Right atrium auricular region (tissue), 2 donors: ENCODE results near the gene FAM178B.

DNA sequence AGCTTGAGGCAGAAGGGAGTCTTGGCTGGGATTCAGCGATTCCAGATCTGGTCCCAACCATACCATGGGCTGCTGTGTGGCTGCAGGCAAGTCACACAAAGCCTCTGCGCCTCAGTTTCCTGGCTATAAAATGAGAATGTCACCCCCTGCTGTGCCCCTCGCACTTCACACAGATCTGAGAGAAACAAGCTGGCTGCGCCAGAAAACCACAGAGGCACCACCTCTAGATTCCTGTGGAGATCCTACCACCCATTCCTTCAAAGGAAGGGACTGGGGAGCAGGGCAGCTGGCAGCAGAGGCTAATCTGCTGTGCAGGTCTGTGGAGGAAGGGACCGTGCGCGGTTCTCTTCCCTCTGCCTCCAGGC is 19.8 kb downstream of the NEURL3 start:
- PRO-cap: no peak
- RAMPAGE, long total RNA, 2 experiments: no peak in any of the 2 experiments

- PRO-cap: unidirectional peak, minus-strand start at chr2:96486879
- RAMPAGE, long total RNA, 2 experiments: no peak in any of the 2 experiments
Measured at GRCh38 chr2:96486690-96487117, 18.5 kb downstream of the NEURL3 start.

- PRO-cap: bidirectional peak, plus-strand start at chr2:96537278, minus-strand start at chr2:96537351
- RAMPAGE, long total RNA, 2 experiments: no peak in any of the 2 experiments
Measured at GRCh38 chr2:96537006-96537795, 649 bp downstream of the ARID5A start.

- PRO-cap: bidirectional peak, plus-strand start at chr2:96538853, minus-strand start at chr2:96538685
- RAMPAGE, long total RNA, 2 experiments: no peak in any of the 2 experiments
Measured at GRCh38 chr2:96538616-96539004, 2.1 kb downstream of the ARID5A start.

GRCh38 chr2:96546947-96547212 is 10.3 kb downstream of the ARID5A start:
- PRO-cap: no peak
- RAMPAGE, long total RNA, 2 experiments: no peak in any of the 2 experiments

GRCh38 chr2:96553419-96554364 is 17.1 kb downstream of the ARID5A start:
- PRO-cap: no peak
- RAMPAGE, long total RNA, 2 experiments: no peak in any of the 2 experiments

DNA sequence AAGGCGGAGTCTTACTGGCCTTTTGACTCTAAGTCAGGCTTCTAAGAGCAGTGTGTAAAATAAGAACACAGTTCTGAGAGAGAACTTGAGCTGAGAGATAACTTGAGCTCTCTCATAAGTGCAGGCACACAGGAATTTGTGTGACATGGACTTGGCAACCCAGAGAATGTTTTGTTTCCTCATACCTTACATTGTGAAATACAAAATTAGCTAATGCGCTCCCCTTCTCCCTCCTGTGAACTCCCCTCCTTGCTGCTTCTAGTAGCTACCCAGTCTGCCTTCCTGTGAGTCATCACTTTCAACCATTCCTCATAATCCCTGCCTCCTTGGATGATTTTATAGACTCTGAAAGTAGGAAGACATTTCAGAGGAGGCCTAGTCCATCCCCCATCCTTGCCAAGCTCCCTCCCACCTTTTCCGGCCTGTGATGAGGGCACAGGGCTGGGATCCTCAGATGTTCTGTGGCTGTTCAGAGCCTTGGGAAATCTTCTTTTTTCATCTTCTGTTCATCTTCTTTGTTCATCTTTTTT is 22.6 kb downstream of the FER1L5 start:
- PRO-cap: no peak
- RAMPAGE, long total RNA, 2 experiments: no peak in any of the 2 experiments

- PRO-cap: no peak
- RAMPAGE, long total RNA, 2 experiments: no peak in any of the 2 experiments
Measured at GRCh38 chr2:96759347-96759948, 1.3 kb upstream of the CNNM4 start.

DNA sequence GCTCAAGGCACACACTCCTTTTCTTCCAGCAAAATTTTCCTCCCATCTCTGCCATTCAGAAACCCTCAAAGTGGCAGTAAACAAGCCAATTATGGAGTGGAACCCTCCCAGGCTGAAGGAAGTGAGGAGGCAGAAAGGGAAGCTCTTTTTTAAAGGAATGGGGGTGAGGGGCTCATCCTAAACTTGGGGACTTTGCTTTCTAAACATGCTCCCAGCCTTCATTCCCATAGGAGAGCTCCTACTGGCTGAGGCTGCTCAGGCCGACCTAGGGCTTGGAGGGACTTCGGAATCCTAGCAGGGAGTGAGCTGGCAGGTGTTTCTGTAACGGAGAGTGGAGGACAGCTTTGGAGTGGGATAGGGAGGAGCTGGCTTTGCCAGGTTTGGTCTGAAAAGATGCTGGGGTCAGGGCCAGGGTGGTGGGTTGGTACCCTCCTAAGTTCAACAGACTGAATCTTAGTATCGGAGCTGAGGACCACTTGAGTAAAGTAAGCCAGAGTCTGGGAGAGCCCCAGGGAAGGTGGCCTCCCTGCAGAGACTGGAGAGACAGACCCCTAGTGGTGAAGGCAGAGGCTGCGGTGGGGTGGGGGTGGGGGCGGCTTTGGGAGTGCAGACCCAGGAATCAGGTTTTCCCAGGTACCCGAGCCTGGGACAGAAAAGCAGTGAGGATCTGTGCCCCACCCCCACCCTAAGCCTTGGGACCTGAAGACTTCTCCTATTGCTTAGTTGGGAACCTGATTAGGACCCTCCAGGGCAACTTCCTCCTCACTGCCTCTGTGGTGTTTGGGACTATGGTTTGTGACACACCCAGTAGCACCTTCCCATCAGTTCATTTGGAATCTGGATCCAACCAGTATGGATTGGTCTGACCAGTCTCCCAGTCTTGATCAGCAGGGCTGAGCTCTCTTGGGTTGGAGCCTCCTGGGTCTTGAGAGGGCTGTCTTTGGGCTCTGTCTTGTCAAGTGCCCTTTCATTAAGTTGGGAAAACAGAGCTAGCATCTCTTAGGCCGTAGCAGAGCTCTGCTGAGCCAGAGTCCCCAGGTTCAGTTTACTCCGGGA is 2.9 kb downstream of the CNNM4 start:
- PRO-cap: no peak
- RAMPAGE, long total RNA, 2 experiments: no peak in any of the 2 experiments

GRCh38 chr2:96766778-96767129 is 6.1 kb downstream of the CNNM4 start:
- PRO-cap: no peak
- RAMPAGE, long total RNA, 2 experiments: no peak in any of the 2 experiments

GRCh38 chr2:96792655-96793222 is 23.3 kb upstream of the CNNM3 start:
- PRO-cap: no peak
- RAMPAGE, long total RNA, 2 experiments: no peak in any of the 2 experiments

DNA sequence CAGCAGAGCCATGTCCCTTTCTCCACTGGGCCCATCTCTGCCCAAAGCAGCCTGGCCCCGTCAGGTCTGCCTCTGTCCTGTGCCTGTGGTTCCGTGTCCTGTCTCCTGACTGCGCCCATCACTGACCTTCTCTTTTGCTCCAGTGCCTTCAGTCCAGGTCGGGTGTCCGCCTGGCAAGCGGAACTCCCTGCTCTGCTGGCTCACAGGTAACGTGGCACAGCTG is 15.2 kb upstream of the CNNM3 start:
- PRO-cap: no peak
- RAMPAGE, long total RNA, 2 experiments: no peak in any of the 2 experiments

DNA sequence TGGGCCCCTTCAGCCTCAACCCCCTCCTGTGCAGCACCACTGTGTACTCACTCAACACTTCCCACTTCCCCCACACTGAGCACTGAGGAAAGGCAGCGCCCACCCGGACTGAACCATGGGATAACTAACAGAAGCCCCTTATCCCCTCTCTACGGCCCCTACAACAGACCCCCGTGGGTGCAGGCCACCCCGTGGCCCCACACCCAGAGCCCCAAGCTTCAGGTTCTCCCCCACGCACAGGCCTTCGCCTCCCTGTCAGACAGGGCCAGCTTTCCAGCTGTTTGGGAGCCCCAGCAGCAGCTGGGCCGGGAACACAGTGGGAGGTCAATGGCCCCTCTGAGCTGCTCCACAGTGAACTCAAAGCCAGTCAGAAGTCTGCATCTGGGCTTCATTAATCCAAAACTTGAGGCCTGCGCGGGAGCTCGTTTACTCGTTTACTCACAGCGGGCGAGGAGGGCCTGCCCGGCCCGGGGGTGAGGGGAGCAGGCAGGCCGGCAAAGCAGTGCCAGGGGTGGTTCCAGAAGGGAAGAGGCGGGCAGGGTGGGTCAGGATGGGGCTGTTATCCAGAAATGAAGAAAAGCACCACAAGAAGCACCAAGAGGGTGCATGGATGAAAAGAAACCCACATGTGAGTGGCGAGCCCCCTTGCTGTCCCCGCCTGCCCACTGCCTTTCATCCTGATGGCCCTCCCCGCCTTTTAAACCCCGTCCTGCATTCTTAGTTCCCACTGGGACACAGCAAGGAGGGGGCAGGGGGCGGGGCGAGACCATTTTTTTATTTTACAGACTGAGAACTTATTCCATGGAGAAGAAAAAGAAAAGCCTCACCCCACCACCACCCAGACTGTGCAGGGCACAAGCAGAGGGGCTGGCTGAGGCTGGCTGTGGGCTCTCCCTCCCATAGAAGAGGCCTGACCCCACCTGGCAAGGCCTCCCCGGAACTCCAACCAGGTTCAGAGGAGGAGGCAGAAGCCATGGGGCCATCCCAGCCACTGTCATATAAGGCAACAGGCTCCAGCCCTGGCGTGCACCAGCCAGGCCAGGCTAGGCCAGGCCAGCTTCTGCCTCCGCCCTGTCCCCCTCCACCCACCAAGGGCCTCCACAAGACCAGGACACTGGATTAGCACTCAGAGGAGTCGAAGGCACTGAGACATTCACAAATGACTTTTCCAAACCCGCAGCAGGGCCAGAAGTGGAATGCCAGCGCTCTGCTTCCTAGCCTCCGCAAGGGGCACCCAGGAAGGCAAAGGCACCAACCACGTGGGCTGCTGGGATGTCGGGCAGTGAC is 37.1 kb upstream of the SEMA4C start:
- PRO-cap: bidirectional peak, plus-strand start at position 841 of the sequence, minus-strand start at position 673 of the sequence; bidirectional peak, plus-strand start at position 1,185 of the sequence, minus-strand start at position 1,062 of the sequence
- RAMPAGE, long total RNA, 2 experiments: no peak in any of the 2 experiments

DNA sequence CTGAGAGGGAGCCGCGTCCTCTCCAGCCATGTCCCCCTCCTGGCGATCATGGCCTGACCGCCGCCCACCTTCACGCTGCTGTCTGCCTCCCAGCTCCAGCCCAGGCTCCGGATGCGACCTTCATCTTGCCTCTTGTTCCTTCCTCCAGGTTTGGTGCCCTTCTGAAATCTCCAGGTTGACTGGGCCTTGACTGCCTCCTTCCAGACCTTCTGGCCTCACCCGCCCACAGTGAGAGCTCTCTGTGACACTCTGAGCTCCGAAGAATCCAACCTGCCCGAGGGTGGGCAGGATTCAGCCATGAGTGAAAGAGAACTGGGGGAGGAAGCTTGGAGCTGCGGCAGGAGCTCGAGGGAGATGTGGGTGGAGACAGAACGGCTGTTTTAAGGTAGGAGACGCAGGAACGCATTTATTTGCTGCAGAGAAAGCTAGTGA is 42.8 kb upstream of the SEMA4C start:
- PRO-cap: no peak
- RAMPAGE, long total RNA, 2 experiments: no peak in any of the 2 experiments

DNA sequence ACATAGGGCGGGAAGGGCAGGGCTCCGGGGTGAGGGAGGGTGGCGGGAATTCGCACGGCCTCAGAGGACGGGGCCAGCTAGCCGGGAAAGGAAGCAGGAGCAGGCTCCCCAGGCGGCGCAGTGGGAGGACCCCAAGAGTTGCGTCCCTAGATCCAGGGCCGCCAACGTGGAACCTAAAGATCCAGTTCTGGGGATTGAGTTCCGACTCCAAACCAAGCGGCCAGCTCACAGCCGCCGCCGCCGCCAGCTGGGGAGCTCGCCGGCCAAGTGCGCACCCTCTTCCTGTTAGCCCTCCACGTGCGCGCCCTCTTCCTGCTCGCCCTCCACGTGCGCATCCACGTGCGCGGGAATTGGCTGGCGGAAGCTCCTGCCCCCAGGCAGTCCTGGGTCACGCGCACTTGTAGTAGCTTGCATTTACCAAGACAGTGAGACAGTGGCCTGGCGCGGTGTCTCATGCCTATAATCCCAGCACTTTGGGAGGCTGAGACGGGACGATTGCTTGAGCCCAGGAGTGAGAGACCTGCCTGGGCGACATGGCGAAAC is at the start of gene FAM178B:
FAM178B (minus strand) TSS at position 271 of the 543 bp plus-strand sequence.
- PRO-cap: no peak
- RAMPAGE, long total RNA, 2 experiments: no peak in any of the 2 experiments

DNA sequence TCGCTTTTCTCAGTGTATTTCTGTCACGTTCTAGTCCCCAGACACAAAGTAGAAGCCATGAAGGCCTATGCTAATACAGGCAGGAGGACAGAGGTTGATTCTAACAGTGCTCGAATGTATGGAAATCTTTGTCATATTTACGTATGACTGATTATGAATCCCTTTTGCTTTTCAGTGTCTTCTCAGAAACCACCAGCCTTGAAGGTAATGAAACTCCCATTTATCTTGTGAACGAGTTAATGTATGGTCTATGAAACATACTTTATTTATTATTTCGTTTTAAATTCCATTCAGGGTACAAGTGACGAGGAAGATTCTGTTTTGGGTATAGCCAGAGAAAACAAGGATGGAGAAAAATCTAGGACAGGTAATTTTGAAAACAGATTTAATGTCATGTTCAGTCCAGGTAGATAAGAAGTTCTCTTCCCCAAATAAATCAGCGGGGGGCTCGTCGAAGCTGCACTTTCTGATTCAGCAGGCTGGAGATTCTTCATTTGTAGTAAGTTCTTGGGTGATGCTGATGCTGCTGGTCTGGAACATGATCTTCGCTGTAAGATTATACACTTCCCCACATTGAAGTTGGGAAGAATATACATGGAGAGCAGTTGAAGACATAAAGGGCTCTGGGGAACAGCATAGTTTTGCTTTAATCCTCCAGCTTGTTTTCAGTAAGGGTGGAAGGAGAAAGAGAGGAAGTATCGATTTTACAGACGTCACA is 89.2 kb downstream of the ANKRD36 start:
- PRO-cap: no peak
- RAMPAGE, long total RNA, 2 experiments: no peak in any of the 2 experiments

- PRO-cap: no peak
- RAMPAGE, long total RNA, 2 experiments: no peak in any of the 2 experiments
Measured at GRCh38 chr2:97552786-97553278, 36.8 kb downstream of the ANKRD36B start.

DNA sequence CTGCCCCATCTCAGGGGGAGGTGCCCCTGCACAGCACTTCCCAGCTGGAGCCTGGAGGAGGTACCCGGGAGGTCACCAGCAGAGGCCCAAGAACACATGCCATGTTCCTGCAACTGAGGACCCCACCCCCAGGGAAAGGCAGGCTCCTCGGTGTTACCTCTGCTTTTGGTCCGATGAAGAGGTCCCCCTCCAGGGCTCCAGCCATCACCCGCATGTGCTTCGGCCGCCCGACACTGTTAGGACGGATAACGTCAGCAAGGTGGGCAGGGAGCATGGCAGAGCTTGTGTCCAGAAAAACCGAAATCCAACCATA is 3.5 kb downstream of the ACTR1B start:
- PRO-cap: no peak
- RAMPAGE, long total RNA, 2 experiments: no peak in any of the 2 experiments

DNA sequence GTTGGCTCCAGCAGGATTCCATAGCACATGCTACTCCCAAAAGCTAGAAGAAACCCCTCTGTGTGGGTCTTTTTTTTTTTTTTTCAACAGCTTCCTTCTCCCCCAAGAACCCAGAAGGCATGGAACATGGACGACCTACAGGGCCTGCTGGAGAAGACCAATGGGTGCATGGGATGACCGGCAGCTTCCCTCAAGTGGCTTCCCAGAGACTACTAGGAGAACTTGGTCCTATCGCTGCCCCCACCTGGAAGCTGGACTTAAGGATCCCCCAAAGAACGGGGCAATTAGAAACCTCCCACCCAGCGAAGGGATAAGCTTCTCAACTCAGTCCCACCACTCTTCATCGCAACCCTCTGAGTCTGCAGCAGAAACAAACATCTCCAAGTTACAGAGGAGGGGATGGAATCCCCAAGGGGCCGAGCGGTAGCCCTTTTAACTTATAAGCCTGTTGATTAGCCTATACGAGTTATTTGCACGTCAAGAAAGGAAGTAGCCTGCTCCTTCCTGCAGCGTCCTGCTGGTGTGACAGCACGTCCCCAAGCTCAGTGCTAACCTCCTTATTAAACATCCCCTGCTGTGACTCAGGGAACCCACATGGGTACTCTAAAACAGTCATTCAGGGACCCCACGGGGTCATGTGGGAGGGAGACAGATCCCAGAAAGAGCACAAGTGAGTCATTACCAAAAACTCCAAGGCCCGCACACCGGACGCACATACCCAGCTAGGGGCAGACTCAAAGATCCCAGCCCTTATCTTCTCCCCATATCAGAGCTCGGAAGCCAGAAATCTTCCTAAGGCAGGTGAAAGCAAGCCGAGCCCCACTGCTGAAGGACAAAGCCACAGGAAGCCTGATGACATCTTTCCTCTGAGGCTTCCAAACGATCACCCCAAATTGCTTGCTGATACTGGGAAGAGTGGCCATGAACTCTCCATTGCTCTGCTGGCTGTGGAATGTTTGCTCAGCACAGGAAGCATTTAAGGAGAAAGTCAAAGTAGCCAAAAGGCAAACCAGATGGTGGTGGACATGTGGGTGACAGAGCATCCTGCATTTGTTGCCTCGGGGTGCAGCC is 1.2 kb downstream of the ACTR1B start:
- PRO-cap: bidirectional peak, plus-strand start at position 678 of the sequence, minus-strand start at position 524 of the sequence
- RAMPAGE, long total RNA, 2 experiments: no peak in any of the 2 experiments

GRCh38 chr2:97788028-97789188 is 75.0 kb downstream of the ZAP70 start:
- PRO-cap: no peak
- RAMPAGE, long total RNA, 2 experiments: no peak in any of the 2 experiments